H4 (cell line): ENCODE measurements around the genes TFDP3, CT45A8, SLC9A6, FHL1, MAP7D3, VGLL1 and RBMX.

- RAMPAGE, long total RNA = no peak
These were observed 2.1 kb downstream of the HS6ST2 start for GRCh38 chrX:132956285-132956822.

- RAMPAGE, long total RNA = no peak
These were observed 1.3 kb downstream of the HS6ST2 start for GRCh38 chrX:132956944-132957666.

- RAMPAGE, long total RNA = no peak
These were observed 51.2 kb upstream of the HS6ST2 start for GRCh38 chrX:133009572-133010167.

DNA sequence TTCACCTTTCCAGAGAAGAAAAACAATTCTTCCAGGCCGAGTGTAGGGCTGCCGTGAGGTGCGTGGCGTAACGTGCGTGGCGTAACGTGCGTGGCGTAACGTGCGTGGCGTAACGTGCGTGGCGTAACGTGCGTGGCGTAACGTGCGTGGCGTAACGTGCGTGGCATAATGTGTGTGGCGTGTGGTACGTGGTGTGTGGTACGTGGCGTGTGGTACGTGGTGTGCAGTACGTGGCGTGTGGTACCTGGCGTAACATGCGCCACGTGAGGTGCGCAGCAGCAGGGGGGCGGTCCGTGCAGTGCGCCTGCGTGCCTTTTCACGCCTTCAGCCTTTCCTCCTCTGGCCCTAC lies at the start of gene TFDP3:
Gene TFDP3, minus strand, starts transcription at position 62 of the 349 bp plus-strand sequence.
- RAMPAGE, long total RNA = no peak

- RAMPAGE, long total RNA = no peak
These were observed 362 bp upstream of the HPRT1 start for GRCh38 chrX:134459703-134459902.

- RAMPAGE, long total RNA = no peak
These were observed 26.0 kb downstream of the PABIR2 start for GRCh38 chrX:134770668-134771686.

DNA sequence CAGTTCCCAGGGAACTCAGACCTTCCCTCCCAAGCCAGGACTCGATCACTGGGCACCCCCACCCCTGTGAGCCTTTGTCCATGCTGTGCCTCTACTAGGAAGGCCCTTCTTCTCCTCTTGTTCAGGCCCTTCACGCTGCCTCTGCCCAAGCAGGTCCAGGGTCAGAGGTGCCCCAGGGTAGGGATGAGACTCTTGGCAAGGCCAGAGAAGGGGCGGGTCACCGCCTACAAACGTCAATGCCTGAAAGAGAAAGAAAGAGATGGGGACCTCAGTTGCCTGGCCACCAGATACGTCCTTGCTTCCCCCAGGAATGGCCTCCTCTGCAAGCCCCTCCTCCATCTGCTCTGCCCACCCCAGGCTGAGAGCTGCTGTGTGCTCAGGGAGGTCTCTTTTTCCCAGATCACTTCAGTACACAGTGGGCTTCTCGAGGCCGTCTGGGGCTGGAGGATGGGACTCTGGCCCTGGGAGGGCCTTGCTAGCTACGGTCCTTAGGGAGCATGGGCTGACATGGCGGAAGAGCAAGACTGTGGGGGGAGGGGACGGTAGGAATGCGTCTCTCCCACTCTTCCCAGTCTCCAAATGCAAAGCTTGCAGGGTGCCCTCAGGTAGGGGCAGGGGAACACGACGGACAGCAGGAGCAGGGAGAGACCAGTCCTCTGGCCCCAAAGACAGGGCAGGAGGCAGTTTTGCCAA lies 1.5 kb downstream of the SMIM10L2B start:
- RAMPAGE, long total RNA = no peak

- RAMPAGE, long total RNA = no peak
These were observed at the start of gene CT45A8 for GRCh38 chrX:135854417-135854924. Gene CT45A8 (minus strand): TSS chrX:135854538.

DNA sequence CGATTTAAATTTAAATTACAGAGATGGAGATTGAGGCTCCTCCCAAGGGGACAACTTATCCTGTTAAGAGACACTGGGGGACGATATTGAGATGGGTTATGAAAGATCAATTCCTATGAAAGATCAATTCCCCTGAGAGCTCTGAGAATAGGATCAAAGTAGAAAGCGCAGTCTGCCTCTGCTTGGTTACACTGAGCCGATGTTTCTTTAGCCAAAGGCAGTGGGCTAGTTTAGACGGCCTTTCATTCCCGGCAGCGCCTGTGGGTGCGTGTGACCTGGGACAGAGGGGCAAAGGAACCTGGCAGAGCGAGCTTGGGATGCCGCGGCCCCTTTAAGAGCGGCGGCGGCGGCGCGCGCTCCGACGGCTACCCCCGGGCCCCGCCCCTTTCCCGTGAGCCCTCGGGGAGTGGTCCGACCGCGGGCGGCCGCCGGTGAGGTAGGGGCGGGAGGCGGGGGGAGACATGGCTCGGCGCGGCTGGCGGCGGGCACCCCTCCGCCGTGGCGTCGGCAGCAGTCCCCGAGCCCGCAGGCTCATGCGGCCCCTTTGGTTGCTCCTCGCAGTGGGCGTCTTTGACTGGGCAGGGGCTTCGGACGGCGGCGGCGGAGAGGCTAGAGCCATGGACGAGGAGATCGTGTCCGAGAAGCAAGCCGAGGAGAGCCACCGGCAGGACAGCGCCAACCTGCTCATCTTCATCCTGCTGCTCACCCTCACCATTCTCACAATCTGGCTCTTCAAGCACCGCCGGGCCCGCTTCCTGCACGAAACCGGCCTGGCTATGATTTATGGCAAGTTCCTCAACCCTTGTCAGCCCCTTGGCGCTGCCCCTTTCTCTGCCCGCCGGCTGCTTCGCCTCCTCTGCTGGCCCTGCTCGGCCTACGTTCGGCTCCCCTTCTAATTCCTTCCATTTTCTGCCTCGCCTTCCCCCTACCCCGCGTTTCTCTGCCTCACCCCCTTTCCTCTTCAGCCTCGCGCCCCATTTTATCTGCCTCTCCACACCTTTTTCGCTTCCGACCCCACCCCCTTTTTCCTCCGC lies at the start of gene SLC9A6:
Gene SLC9A6, plus strand, starts transcription at position 394 of the 1,034 bp plus-strand sequence.
- RAMPAGE, long total RNA = start-site peak on the plus strand centred at position 431 of the sequence, 44 bp wide, 18 reads

DNA sequence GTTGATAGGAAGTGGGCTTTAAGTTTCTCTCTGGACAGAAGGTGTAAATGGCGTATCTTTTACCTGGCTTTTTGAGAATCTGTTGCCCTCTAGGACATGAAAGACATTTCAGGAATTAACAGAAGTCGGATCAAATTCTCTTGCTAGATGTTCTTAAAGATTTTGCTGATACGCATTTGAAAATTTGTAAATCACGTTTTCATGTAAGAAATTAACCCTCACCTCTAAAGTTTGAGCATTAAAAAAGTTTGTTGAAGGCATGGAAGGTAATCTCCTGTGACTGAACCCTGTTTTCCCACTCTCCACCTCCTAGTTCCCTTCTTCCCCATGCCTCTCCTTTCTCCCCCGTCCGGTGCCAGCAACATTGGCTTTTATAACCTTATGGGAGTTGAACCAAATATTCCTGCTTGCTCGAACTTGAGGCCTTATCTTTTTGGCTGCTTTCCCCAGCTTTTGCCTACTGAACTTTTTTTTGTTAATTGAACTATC lies 46.8 kb upstream of the FHL1 start:
- RAMPAGE, long total RNA = no peak

GRCh38 chrX:136189820-136190764 lies 6.8 kb upstream of the FHL1 start:
- RAMPAGE, long total RNA = no peak

- RAMPAGE, long total RNA = no peak
These were observed at the start of gene FHL1 for GRCh38 chrX:136196517-136197303. Gene FHL1 (plus strand): TSS chrX:136197047.

DNA sequence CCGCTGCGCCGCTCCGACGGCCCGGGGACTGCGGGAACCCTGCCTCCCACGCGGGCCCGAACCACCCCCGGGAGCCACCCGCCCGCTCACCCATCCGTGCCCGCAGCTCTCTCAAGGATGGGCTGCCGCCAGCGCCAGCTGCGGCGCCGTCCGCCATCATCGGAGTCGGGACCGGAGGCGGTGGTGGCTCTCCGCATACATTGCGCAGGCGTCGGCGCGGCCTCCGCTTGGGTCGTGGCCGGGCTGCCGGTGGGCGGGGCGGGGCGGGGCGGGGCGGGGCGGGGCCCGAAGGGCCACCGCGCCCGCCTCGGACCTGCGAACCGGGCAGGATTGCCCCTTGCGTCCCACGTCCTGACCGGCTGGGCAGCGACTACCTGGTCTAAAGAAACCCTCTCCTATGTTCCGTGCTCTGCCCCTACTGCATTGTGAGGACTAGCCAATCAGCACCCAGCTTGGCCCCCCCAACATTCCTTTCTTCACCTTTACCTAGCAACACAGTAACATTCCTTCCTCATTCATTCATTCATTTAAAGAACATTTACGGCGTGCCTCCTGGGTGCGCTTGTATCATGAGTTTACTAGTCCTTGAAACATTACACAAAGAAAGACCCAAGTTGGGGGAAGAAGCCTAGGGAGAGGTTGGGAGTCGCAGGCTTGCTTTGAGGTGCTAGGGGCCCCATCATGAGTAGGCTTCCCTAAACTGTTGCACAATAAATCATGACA lies at the start of gene MAP7D3:
Gene MAP7D3, minus strand, starts transcription at position 202 of the 723 bp plus-strand sequence.
- RAMPAGE, long total RNA = start-site peak on the minus strand centred at position 176 of the sequence, 7 bp wide, 74 reads

DNA sequence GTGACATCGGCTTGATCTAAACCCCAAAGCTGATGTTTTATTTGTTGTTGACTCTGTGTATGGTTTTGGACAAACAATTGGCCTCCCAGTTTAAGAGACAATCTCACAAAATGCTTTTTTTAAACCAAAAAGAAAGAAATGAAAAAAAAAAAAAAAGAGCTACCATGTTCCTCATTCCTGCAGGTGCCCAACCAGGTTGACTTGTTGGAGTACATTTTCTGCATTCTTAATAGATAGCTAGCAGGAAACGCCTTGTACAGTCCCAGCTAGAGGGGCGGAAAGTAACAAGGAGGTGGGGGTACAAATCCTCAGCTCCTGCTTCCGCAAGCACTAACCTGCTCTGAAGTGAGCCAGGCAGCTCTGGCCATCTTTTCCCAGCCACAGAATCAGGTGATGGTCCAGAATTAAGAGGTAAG lies at the start of gene VGLL1:
Gene VGLL1, plus strand, starts transcription at position 330 of the 416 bp plus-strand sequence.
- RAMPAGE, long total RNA = no peak

- RAMPAGE, long total RNA = no peak
These were observed 54.5 kb downstream of the VGLL1 start for GRCh38 chrX:136586513-136586835.

DNA sequence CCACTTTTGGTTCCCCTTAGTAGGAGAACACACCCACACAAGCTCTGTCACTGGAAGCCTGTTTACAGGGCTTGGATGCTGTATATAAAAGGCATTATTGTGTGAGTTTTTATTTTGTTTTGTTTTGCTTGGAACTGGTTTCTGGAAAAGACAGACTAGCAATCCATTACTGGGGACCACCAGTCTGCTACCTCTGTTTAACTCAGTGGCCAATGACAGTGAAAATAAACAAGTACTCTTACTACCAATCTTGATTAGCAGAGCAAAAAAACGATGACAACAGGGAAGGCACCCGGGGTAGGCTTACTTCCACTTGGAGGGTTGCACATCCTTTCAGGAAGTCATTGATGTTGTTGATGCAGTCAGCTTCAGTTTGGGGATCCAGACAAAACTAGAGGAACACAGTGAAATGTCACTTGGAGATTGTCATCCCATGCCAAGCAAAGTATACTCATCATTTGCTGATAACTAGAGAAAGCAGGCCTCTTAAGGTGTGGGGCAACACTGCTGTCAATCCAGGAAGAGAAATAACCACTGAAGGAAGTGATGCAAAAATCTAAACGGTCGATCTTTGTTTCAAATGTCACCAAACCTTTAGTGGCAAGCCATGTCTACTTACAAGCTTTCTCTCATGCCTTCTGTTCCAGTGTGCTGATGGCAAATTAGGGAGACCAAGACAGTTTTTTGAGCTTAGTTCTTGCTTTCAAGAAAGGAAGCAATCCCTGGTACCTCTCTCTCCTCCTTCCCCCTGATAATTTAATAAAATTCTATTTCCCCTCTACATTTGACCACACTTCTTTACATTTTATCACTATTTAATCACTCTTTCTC lies 1.4 kb downstream of the ARHGEF6 start:
- RAMPAGE, long total RNA = no peak

DNA sequence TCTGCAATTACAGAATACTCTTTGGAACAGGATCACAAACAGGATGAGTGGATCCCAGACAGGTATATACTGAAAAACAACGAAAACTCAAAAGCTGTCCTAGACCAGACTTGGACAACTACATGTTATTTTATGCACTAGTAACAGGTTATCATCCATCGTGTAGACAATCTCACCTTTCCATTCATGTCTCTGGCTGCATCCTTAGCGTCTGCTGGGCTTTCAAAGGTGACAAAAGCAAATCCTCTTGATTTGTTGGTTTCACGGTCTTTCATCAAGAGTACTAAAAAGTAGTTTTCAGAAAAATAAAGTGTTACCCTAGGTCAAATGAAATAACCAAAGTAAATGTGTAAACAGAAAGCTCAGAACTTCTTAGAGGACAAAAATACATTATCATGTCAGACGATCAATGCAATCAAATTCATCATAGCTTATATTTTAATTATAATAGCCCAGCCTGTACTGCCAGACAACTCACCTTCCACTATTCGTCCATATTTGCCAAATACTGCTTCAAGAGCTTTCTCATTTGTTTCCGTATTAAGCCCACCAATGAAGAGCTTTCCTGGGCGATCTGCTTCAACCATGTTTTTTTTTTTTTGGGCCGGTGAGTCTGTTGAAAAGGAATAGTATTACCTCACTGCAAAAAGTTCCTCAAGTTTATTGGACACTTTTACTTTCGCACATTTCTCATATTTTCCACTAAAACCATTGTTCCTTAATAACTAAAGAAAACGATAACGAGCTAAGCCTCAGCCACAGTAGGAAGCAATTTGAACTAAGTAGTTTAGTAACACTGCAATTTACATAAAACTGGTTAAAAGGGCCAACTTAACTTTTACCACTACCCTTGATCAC lies 1.5 kb downstream of the RBMX start:
- RAMPAGE, long total RNA = no peak

- RAMPAGE, long total RNA = no peak
These were observed at the start of gene RBMX for GRCh38 chrX:136879709-136880831. Gene RBMX (minus strand): TSS chrX:136880725.

GRCh38 chrX:136880832-136881213 lies 298 bp upstream of the RBMX start:
- RAMPAGE, long total RNA = no peak

DNA sequence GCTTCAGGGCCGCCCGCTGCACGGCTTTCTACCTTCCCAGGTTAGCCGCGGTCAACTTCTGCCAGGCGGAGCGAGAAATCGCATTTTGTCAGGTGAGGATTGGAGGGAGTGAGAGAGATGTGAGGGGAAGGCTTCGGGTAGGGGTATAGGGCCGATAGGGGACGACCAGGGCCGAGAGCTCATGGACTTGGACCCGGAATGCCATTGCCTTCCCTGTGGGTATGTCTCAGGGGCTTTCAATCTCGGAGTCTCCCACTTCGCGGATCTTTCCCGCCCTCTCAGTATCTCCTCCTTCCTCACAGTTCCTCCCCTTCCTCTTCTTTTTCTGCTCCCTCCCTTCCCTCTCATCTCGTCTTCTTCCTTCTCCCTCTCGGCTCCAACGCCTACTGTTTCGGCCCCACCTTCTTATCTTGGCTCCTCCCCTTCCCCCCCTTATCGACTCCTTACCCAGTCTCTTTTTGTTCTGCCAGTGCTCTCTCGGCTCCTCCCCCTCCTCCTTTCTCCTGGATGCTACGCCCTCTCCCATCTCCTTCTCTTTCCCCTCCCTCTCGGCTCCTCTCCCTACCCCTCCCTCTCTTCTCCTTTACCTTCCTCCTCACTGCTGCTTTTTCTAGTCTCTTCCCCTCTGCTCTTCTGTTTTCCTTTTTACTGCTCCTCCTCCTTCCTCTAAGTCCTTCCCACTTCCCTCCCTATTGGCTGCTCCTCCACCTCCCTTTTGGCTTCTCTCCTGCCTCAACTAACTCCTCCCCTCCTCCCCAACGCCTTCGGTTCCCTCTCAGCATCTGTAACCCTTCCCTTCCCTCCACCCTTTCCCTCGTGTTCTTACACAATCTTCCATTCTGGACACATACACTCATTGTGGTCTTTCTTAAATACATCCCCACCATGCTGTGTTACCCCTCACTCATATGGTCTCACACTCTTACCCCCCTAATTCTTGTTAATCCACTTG lies 29.4 kb upstream of the RBMX start:
- RAMPAGE, long total RNA = no peak